Left ventricle myocardium (tissue), 1 donor: ENCODE measurements around a stretch of chr7.

DNA sequence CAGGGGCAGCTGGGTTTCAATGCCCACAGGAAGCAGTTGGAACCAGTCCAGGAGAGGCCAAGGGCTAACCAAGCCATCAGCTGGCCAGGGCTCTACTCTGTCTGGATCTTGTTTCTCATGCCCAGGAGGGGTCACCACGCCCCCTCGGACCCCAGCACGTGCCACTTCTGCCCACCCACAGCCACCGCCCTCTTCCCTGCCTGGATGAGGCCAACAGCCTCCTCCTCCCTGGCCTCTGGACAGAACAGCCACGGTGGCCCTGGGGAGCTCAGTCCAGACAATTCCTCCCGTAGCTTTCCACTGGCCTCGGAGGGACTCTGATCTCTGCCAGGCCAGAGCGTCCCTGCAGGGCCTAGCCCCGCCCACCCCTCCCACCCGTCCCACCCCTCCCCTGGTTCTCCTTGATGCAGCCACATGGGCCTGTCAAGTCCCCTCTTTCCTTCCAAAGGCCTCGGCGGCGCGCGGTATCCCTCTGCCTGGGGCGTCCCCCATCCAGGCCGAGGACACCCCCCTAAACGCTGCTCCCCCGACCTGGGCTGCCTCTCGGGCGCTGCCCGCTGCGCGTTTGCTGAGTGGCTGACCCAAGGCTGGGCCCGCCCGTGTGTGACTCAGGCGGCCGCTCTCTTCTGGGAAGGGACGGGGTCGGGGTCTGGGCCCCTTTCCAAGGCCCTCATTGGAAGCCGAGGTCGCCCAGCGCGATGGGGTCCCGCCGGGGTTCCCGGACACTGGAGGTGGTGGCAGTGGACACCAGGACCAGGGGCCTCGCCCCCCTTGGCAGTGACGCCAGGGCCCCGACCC, 608 bp downstream of the TMEM120A start:
- PRO-cap = bidirectional peak, plus-strand start at position 240 of the sequence, minus-strand start at position 103 of the sequence; bidirectional peak, plus-strand start at position 426 of the sequence, minus-strand start at position 319 of the sequence; bidirectional peak, plus-strand start at position 648 of the sequence, minus-strand start at position 552 of the sequence

DNA sequence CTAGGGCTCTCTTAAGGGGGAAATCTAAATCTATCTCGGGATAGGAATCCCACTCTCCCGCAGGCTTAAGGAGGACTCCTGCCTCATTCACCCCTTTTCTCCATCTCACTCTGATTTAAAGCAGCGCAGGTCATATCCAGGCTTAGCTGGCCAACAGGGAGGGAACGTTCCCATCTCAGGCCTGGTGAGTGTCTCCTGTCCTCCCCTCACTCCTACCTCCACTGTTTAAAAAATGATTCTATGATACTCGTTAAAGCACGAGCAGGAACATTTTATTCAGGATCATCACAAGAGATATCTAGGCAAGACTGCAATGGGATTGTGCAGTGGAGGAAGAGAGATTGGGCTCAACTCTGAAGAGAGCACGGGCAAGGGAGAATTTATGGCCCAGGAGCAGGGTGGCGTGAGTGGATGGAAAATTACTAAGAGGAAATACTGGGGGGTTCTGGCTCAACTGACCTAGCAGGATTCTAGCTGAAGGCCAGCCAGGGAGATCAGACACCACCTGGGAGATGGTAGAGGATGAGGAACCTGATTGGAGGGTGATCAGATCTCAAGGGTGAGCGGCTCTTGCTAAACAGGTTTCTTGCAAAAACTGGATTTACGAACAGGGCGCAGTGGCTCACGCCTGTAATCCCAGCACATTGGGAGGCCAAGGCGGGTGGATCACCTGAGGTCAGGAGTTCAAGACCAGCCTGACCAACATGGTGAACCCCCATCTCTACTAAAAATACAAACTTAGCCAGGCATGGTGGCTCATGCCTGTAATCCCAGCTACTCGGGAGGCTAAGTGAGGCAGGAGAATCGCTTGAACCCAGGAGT, 9.0 kb upstream of the HSPB1 start:
- PRO-cap = no peak

DNA sequence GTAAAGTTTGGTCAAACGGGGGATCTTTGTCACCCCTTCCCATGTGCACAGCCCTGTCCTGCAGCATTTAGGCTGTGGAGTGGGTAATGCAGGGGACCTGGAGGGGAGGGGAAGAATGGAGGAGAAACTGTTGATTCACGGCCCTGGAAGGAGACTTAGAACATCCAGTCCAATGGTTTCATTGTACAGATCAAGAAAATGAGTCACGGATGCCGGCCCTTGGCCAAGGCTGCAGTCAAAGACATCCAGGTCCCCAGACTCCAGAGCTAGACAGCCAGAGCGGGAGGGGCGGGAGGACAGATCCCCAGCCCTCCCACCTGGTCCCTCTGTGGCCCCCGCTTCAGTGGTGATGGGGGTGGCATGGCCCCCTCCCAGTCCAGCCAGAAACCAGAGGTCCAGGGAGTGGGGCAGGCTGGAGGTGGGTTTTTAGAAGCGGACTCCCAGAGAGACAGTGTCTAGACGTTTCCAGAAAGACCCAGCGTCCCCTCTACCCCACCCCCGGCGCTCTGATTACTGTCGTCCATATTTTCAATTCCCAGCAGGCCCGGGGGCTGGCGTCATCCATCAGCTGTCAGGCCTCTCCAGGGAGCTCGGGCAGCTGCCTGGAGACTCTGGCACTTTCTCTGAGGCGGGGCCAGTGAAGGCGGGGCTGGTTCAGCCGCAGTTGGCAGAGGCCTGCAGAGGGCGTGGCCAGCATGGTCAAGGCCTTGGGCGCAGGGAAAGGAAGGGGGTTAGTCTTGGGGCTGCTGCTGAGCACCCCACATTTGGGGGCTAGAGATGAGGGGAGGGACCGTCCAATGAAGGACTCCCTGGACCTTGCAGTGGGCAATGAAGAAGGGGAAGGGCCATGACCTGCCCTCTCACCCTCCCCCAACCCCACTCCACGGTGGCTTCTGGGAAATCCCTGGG, 8.0 kb upstream of the HSPB1 start:
- PRO-cap = bidirectional peak, plus-strand start at position 269 of the sequence, minus-strand start at position 157 of the sequence; bidirectional peak, plus-strand start at position 734 of the sequence, minus-strand start at position 613 of the sequence

DNA sequence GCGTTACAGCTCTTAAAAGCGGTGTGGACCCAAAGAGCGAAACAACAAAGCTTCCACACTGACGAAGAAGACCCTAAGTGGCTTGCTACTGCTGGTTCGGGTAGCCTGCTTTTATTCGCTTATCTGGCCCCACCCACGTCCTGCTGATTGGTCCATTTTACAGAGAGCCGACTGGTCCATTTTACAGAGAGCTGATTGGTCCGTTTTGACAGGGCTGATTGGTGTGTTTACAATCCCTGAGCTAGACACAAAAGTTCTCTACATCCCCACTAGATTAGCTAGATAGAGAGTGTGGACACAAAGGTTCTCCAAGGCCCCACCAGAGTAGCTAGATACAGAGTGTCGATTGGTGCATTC, 6.4 kb downstream of the HSPB1 start:
- PRO-cap = no peak

DNA sequence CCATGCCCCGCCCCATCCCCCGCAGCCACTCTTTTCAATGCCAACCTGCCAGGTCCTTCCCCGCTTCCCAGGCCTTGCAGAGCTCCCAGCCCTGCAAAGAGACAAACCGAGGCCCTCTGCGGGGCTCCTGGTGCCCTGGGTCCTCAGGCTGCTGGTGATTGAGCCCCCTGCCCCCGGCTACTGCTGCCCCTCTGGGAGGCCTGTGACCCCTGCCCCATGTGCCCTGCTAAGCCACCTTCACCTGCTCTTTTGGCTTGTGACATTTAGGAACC, 2.1 kb downstream of the UPK3B start:
- PRO-cap = no peak

DNA sequence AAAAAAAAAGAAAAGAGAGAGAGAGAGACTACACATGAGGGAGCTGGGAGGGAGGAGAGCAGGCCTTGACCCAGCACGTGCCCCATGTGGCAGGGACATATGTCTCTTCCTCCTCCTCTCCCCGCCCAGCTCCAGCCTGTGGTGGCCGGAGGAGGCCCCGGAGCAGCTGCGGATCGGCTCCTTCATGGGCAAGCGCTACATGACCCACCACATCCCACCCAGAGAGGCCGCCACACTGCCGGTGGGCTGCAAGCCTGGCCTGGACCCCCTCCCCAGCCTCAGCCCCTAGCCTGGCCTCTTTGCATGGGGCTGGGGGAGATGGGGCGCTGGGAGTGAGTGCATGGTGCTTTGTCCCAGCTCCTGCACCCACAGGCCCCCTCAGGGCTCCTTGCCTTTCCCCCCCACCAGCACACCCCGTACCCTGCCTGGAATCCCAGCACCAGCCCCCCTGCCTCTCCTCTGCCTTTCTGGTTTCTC, 4.6 kb downstream of the UPK3B start:
- PRO-cap = no peak

DNA sequence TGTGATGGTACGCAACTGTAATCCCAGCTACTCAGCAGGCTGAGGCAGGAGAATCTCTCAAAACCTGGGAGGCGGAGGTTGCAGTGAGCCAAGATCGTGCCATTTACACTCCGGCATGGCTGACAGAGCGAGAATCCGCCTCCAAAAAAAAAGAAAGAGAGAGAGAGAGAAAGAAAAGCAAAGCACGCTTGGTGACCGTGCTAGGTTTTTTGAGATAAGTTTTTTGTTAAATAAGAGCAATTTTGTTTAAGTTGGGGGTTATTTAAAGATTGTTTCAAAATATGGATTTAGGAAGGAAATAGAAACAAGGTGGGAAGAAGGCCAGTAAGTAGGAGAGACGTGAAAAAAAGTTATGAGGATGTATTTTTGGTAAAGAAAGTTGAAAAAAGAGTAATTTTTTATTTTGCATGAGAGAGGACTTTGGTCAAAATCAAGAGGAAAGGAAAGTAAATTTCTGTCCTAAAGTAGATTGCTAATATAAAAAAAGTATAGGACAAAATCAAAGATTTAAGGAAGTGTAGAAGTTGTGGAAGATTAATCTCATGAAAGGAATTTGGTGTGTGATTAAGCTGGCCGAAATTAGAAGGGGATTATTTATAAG, 3.3 kb downstream of the POMZP3 start:
- PRO-cap = no peak

DNA sequence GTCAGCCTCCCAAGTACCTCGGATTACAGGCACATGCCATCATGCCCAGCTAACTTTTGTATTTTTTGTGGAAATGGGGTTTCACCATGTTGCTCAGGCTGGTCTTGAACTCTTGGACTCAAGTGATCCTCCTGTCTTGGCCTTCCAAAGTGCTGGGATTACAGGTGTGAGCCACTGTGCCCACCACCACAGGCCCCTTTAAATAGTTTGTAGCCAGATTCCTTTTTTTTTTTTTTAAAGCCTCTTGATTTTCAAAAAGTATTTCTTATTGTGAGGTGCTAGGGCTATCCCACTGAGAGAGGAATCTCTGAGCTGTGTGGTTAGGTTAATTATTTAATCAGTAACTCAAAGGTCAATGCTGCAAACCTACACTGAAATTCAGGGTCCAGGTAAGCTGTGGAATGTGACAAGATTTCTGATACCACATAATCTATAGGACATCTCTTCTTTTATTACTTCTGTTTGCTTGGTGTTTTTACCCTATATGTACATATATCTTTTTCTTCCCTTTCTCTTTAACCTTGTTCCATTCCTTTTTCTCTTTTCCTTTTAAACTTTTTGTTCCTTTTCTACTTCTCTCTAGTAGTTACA, 31.8 kb downstream of the TMEM60 start:
- PRO-cap = no peak

DNA sequence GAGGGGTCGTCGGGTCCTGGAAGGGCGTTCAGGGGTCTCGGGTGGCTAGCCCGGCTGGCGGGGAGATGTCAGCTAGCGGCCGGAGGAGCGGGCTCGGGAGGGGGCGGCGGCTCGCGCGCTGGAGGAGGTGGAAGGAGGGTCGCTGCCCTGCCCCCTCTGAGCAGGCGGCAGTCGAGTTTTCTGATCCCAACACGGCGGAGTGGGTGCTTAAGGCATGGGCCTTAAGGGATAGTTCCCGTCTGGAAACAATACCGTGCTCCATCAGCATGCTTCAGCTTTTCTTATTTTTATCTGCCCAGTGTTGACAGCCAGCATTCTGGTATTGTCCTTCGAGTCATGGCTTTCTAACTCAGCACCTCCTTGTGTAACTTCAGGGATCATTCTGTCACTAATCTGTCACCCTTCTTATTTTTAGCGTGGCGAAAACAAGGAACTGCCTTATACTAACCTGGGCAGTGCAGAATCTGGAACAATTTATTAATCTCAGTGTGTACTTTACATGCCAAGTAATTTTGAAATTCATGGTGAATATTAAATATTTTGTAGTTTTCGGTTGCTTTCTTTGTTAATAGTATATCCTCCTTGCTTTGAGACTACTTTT, 1.2 kb upstream of the TMEM60 start:
- PRO-cap = unidirectional peak, minus-strand start at position 351 of the sequence; unidirectional peak, minus-strand start at position 384 of the sequence

- PRO-cap = no peak
Observed at GRCh38 chr7:77802929-77803439, 4.8 kb upstream of the TMEM60 start.

GRCh38 chr7:78018822-78020107, 221.0 kb upstream of the TMEM60 start:
- PRO-cap = bidirectional peak, plus-strand start at chr7:78019988, minus-strand start at chr7:78019769

GRCh38 chr7:78400453-78401042, 602.3 kb upstream of the TMEM60 start:
- PRO-cap = no peak

DNA sequence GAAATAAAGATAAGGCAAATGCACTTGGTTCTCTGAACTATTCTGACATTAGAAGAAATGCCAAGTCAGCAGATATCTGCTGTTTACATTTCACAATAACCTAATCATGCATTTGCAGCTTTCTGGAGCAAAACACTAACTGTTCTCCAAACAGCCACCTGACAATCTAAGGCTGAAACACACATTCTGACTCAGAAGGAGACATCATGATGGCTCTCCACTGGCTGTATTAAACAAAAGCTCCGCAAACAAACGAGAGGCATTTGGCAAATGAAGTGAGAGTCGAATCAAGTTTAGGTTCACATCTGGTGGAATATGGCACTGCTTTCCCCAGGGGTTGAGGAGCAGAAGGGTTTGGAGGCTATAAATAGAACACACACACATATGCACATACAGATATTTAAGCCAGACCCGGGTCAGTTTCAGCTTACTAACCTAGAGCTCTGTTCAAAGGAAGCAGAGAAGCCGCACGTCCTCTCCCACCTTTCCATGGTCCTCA, 683.0 kb downstream of the MAGI2 start:
- PRO-cap = no peak

DNA sequence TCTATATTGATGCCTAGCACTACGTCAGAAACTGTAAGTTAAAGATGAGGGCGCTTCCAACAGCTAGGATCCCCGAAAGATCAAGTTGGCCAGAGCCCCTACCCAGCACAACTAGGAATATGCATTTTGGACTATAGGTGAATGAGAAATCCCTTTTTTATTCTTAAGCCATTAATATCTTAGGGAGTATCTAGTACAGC, 93.3 kb upstream of the GNAI1 start:
- PRO-cap = no peak

DNA sequence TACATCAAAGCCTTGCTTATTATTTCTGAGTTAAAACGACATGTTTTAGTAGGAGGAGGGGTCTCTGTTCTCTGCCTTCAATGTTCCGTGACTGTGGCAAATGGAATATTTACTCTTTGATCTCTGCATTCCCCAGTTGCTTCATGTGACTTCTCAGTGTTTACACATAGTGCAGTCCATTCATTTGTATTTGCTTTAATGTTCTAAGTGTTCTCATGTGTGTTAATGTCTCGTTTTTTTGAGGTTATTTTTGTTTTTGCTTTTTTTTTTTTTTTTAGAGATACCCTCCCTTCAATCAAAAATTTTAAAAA, 75.8 kb downstream of the GNAI1 start:
- PRO-cap = no peak

DNA sequence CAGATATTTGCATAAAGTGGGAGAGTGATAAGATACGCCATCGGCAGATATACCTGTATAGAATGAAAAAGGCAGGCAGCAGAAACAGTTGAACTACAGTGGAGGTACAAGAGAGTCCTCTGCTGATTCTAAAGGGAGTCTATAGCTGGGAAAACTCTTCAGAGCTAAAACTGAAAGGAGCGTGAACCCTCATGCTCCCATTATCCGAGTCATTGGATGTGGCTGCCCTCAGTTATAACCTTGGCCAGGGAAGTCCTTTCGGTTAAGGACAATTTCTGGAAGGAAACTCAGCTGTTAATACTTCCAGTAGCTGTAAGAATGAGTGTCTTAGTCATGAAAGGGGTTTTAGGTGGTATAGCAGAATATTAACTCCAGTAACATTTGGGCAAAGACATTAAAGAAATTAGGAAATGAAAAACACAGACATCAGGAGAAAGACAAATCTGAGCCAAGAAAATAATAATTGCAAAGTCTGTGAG, 14.6 kb upstream of the GNAT3 start:
- PRO-cap = unidirectional peak, minus-strand start at position 206 of the sequence; unidirectional peak, minus-strand start at position 231 of the sequence

DNA sequence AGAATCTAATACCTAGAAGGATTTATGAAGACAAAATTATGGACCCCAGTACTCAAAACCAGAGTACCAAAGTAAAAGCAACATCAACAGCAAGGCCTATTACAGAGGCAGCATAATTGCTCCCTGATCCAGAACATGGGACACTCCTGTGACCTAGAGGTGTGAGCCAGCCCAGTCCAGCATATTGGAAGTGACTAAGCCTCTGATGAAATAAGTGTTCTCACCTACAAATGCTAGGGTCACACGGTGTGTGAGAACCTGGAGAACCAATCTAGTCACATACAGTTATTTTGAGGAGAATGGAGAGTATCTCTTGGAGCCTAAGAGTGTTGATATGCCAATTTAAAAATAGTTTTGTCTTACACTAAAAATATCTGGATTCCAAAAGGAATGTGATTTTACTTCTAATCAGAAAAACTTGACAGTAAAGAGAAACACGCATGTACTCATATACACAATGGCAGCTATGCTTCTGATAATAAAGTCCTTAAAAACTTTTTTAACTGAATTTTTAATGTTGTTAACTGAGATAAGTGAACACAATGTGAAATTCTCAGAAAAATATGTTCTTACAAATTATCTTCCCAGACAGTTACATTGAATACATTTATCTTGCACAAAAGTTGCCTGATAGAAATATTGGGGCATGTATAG, 56.9 kb upstream of the CD36 start:
- PRO-cap = unidirectional peak, minus-strand start at position 138 of the sequence

- PRO-cap = no peak
Observed at GRCh38 chr7:80859505-80860057, 59.3 kb downstream of the SEMA3C start.

GRCh38 chr7:80891375-80891727, 27.5 kb downstream of the SEMA3C start:
- PRO-cap = no peak

GRCh38 chr7:80893114-80893703, 25.6 kb downstream of the SEMA3C start:
- PRO-cap = no peak